HepG2 (cell line): ENCODE results near the genes CDH11, CKLF and CES4A.

DNA sequence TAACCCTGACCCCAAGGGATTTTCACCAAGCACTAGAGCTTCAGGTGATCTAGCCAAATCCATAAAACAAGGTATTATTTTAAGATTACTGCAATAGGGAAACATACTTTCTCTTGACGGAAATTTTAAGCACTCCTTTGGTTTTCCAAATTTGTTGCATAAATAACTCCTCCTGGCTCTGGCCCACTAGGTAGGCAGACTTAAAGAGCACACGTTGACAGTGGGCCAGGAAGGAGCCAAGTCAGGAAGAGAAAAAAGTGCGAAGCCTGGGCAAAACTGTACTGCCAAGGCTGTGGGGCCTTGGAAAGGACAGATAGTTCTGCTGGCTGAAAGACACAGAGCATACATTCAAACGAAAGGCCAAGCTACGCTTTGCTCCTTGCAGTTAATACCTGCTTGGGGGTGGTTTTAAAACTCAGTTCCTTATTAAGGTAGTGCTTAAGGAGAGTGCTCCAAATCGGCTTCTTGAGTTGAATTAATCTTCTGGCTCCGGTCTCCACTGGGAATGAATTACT is 1.4 kb downstream of the GOT2 start:
- RRBS, 2 experiments = no CpG with 5 or more reads among the region's 7 CpGs
CAGE:
- cytosol, long polyA minus RNA = no peak
- cytosol, long polyA plus RNA = no peak
- long polyA plus RNA = no peak
- nucleus, long polyA minus RNA = no peak
- nucleus, long polyA plus RNA = no peak

DNA sequence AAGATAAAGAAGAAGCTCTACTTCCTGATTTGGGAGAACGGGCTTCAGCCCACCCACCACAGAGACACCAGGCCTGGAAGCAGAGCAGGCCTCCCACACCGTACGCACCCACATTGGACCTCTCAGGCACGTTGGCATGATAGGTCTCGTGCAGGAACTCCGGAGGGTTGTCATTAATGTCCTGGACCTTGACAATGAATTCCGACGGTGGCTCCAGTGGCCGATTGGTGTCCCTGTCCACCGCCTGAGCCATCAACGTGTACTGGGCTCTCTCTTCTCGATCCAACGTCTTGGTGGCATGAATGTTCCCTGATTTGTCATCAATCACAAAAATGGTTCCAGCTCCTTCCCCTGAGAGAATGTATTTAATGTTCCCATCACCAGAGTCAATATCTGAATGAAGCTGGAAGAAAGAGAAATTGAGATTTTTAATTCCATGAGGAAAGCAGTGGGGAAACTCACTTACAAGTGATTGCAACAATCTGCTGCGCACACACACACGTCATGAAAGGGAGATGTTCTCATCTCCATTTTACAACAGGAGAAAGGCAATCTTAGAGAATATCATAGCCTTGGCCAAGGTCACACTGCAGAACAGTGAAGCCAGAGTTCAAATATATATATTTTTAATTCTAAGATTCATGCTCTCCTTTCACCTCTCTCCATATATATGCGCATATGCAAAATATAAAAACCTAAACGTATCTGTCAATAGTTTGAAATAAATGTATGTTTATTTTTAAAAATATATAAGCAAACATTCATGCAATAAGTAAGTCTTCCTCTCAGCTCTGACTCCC is 123.2 kb downstream of the CDH11 start:
- RRBS, 2 experiments = no CpG with 5 or more reads among the region's 17 CpGs
CAGE:
- cytosol, long polyA minus RNA = no peak
- cytosol, long polyA plus RNA = no peak
- long polyA plus RNA = no peak
- nucleus, long polyA minus RNA = no peak
- nucleus, long polyA plus RNA = no peak

GRCh38 chr16:65068906-65069349 is 52.9 kb downstream of the CDH11 start:
- RRBS, 2 experiments = no CpG with 5 or more reads among the region's 5 CpGs
CAGE:
- cytosol, long polyA minus RNA = no peak
- cytosol, long polyA plus RNA = no peak
- long polyA plus RNA = no peak
- nucleus, long polyA minus RNA = no peak
- nucleus, long polyA plus RNA = no peak

DNA sequence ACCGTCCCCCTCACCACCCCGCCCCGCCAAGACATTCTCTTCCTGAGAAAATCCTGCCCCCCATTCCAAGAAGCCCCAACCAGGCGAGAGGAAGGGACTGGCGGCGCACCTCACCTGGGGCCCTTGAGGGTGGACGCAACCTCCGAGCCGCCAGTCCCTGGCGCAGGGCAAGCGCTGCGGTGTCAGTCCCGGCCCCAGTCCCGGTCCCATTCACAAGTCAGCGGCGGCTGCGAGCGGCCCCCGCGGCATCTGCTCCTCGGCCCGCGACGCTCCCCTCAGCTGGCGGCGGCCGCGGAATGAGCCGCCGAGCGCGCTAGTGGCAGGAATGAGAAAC is at the start of gene CDH11:
Gene CDH11 (minus strand): TSS at position 298 of the 334 bp plus-strand sequence.
- RRBS, 2 experiments = no CpG with 5 or more reads among the region's 32 CpGs
CAGE:
- cytosol, long polyA minus RNA = no peak
- cytosol, long polyA plus RNA = no peak
- long polyA plus RNA = no peak
- nucleus, long polyA minus RNA = no peak
- nucleus, long polyA plus RNA = no peak

DNA sequence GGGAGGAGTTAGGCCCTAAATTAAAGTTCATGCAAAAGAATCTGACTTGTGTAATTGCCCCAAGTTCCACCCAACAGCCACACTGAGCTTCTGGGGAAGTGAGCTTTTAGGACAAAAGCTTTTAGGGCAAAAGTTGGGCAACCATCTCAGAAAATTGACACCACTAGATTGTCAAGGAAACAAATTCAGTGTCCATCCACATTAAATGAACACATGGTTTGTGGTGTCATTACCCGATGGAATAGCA is 613.0 kb upstream of the CDH11 start:
- RRBS, 2 experiments = no CpG with 5 or more reads among the region's 1 CpG
CAGE:
- cytosol, long polyA minus RNA = no peak
- cytosol, long polyA plus RNA = no peak
- long polyA plus RNA = no peak
- nucleus, long polyA minus RNA = no peak
- nucleus, long polyA plus RNA = no peak

GRCh38 chr16:66358865-66359617 is 7.5 kb upstream of the CDH5 start:
- RRBS, 2 experiments = no CpG with 5 or more reads among the region's 13 CpGs
CAGE:
- cytosol, long polyA minus RNA = no peak
- cytosol, long polyA plus RNA = no peak
- long polyA plus RNA = no peak
- nucleus, long polyA minus RNA = no peak
- nucleus, long polyA plus RNA = no peak

GRCh38 chr16:66360553-66361561 is 5.6 kb upstream of the CDH5 start:
- RRBS, 2 experiments = no CpG with 5 or more reads among the region's 16 CpGs
CAGE:
- cytosol, long polyA minus RNA = no peak
- cytosol, long polyA plus RNA = no peak
- long polyA plus RNA = no peak
- nucleus, long polyA minus RNA = no peak
- nucleus, long polyA plus RNA = no peak

DNA sequence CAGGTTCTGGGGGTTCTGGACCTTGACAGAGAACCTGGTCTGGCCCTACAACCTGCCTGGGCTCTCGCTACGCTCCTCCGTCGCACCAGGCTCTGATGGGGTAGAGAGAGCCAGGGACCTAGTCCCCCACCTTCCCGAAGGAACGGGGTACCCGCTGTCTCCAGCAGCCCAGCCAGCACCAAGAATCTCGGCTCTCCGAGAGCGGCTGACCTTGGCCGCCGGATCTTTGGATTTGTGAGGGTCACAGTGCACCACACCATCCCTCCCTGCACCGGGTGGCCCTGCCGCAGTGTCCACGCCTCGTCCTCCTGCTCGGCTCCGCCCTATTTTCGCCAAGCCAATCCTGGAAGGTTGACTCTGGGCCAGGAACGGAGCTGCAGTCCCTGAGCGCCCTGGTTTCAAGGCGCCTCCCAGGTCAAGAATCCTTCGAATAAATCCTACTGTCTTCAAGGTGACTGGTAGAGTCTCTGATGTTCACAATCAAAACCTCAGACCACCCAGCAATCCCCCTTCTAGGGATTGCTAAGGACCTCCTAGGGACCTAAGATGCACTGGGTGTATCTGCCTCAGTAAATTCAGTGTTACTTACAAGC is 20.3 kb upstream of the BEAN1 start:
- RRBS, 2 experiments = 7% methylated on average over 1 of the region's 23 CpGs; no CpG with 5 or more reads in 1 of the 2 experiments
CAGE:
- cytosol, long polyA minus RNA = no peak
- cytosol, long polyA plus RNA = no peak
- long polyA plus RNA = no peak
- nucleus, long polyA minus RNA = no peak
- nucleus, long polyA plus RNA = no peak

- RRBS, 2 experiments = no CpG with 5 or more reads among the region's 64 CpGs
CAGE:
- cytosol, long polyA minus RNA = start-site peak on the plus strand at chr16:66552569-66552650, 720 reads
- cytosol, long polyA plus RNA = start-site peak on the plus strand at chr16:66552569-66552664, 3,103 and 4,210 reads in 2 replicates
- long polyA plus RNA = start-site peak on the plus strand at chr16:66552569-66552656, 2,042 and 2,654 reads in 2 replicates
- nucleus, long polyA minus RNA = no peak
- nucleus, long polyA plus RNA = start-site peak on the plus strand at chr16:66552569-66552650, 1,307 and 2,216 reads in 2 replicates
Measured at GRCh38 chr16:66552226-66553169, at the start of gene CKLF. TSS of gene CKLF (plus strand) at chr16:66552576.

DNA sequence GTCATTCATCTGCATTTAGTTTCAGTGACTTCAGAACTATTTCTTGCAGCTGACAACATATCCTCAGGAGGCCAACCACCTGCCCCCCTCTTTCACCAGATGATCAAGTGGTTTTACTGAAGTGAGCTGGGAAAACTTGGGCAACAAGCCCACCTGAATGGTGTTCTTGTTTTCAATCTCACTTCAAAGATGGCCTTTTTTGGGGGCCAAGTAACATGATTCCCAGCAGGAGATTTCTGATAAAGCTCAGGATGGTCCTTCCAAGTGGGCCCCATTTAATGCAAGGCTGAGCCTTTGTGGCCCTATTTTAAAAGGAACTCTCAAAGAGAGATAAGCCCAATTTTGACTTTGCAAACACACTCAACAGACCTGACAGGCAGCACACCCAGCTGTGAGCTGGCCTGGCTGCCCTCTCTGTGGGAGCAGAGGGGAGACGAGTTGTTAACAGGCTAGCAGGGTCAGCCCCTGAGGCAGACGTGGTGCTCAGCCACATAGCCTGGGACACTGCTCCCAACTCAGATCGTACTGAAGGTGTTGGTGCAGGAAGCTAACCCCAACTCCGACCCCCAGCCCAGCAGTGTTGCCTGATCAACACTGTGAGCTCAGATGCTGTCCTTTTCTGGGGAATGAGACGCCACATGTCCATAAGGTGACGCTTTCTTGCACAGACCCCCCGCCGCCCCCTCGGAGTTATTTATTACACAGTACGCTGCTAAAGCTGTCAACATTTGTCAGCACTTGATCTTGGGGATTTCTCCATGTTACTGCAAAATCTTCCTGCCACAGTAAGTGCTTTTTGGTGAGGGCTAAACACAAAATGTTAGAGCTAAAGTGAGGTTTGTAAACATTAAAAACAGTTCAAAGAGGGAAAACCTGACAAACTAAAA is 15.6 kb downstream of the CMTM3 start:
- RRBS, 2 experiments = no CpG with 5 or more reads among the region's 10 CpGs
CAGE:
- cytosol, long polyA minus RNA = start-site peak on the minus strand centred at position 492 of the sequence, 819 bp wide, 98 reads
- cytosol, long polyA plus RNA = no peak
- long polyA plus RNA = no peak
- nucleus, long polyA minus RNA = no peak
- nucleus, long polyA plus RNA = no peak

DNA sequence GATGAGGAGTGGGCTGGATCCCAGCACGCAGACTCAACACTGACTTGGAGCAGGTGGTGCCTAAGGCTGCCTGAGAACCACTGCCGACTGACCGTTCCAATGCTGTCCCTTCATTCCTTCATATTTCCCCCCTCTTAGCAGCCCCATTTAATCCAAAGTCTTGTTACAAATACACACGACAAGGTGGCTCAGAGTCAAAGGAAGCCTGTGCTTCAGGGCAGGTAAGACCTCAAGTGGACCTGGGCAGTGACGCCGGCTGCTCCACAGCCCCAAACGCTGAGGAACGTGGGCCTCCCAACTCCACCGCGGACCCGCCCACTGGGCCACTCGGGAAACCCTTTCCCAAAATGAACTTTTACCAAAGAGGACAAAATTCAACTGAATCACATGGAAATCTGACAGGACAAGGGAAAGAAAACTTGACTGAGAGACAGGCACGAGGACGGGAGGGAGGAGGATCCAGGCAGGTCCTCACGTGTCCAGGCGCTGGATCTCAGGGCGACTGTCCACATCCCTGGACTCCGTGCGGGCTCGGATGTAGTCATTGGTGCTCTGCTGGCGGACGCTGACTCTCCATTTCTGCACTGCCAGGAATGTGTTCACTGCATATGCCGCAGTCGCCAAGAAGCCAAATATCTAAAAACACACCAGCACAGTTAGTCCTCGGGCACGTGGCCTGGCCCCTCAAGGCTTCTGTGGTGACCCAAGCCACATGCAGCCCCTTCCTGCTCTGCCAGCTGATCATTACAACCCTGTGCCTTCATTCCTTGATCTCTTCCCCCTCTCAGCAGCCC is 17.3 kb downstream of the CMTM3 start:
- RRBS, 2 experiments = no CpG with 5 or more reads among the region's 26 CpGs
CAGE:
- cytosol, long polyA minus RNA = no peak
- cytosol, long polyA plus RNA = no peak
- long polyA plus RNA = no peak
- nucleus, long polyA minus RNA = no peak
- nucleus, long polyA plus RNA = no peak

DNA sequence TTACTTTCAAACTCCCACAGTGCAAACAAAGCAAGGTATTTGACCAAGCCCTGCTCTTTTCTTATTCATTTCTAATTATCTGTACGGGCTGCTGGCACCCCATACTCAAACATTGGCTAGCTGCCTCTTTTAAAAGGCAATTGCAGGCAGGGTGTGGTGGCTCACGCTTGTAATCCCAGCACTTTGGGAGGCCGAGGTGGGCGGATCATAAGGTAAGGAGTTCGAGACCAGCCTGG is 2.3 kb downstream of the CMTM4 start:
- RRBS, 2 experiments = no CpG with 5 or more reads among the region's 5 CpGs
CAGE:
- cytosol, long polyA minus RNA = no peak
- cytosol, long polyA plus RNA = no peak
- long polyA plus RNA = no peak
- nucleus, long polyA minus RNA = no peak
- nucleus, long polyA plus RNA = no peak

DNA sequence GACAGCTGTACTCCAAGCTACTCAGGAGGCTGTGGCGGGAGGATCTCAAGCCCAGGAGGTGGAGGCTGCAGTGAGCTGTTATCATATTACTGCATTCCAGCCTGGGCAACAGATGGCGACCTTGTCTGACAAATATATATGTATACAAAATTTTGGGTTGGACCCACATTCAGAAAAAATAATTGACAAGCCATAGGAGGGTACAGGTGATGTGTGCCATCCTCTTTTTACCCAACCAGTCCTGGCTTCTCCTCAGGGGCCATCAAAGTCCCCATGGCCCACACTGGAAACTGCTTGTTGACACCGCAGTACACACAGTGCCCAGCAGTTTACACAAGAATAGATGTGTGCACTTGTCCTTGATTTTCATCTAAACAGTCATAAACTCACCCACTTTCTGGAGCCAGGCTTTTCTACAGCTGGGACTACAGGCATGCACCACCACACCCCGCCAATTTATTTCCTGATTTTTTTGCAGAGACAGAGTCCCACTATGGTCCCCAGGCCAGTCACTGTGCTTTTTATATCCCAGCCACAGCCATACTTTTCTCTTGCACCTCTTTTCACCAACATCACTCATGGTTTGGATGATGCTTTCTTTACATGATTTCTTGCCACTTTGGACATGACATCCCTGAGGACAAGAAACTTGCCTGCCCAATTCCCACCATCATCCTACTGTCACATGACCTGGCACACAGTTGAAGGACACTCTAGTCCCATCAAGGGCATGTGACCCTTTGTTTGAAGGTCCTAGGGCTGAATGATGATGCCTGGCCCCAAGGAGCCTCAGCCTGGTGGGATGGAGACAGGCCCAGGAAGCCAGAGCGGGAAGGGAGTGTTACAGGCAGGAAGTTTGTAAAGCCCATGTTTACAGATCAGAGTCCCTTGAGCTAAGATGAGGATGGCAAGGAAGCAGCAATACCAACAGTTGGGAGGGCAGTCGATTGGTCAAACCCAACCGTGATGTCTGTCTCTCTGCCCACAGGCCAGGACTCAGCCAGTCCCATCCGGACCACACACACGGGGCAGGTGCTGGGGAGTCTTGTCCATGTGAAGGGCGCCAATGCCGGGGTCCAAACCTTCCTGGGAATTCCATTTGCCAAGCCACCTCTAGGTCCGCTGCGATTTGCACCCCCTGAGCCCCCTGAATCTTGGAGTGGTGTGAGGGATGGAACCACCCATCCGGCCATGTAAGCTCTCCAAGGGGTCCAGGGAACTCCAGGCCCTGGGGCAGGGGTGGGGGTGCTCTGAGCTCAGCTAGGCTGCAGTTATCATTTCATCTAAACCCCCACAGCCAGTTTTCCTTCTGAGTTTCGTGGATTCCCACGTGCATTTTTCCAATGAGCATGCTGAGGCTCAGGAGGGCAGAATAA is 2.2 kb downstream of the CES2 start:
- RRBS, 2 experiments = 95% methylated on average over 4 to 5 of the region's 16 CpGs
CAGE:
- cytosol, long polyA minus RNA = no peak
- cytosol, long polyA plus RNA = no peak
- long polyA plus RNA = no peak
- nucleus, long polyA minus RNA = no peak
- nucleus, long polyA plus RNA = no peak

DNA sequence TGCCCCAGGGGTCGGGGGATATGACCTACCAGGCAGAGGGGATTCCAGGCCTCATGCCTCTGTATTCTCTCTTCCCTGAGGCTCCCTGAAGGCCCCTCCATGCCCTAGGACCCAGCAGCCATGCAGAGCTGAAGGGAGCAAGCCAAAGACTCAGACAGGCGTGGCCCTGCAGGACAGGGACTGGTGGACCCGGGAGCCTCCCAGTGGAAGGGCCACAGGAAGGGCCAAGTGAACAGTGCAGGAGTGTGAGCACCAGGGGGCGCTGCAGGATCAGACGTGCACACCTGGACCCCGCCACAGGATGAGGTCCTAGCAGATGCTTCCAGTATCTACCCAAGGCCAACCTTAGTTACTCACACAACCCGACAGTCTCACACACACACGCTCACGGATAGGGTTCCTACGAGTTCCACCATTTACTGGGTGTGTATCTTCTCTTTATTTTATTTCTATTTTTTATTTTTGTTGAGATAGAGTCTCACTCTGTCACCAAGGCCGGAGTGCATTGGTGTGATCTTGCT is 10.7 kb upstream of the CES4A start:
- RRBS, 2 experiments = no CpG with 5 or more reads among the region's 11 CpGs
CAGE:
- cytosol, long polyA minus RNA = no peak
- cytosol, long polyA plus RNA = no peak
- long polyA plus RNA = no peak
- nucleus, long polyA minus RNA = no peak
- nucleus, long polyA plus RNA = no peak

DNA sequence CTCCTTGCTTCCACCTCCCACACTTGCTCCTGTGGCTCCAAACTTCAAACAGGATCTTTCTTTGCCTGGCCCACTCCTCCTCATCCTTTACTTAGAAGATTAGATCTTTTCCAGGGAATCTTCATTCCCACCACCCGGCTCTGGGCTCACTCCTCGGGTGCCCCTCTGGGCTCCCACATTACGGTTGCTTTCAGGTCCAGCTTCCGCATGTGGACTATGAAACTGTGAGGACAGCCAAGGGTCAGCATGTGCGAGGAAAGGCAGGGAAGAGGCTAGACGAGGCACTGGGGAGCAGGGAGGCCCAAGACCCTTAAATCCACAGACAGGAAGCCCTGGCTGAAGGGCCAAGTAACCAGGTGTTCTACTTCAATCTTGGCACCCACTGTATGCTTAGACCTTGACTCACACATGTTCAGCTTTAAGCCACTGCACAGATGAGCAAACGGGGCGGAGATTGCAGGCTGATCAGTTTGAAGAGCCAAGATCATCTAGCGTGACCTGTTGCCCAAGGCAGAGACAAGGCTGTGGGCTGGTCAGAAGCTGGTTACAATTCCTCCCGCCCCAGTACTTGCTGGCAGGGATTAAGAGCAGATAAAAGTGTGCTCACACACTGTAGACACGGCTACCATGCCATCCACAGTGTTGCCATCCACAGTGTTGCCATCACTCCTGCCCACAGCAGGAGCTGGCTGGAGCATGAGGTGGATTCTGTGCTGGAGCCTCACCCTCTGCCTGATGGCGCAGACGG is at the start of gene CES4A:
Gene CES4A (plus strand): TSS at position 513 of the 748 bp plus-strand sequence.
- RRBS, 2 experiments = no CpG with 5 or more reads among the region's 13 CpGs
CAGE:
- cytosol, long polyA minus RNA = no peak
- cytosol, long polyA plus RNA = no peak
- long polyA plus RNA = no peak
- nucleus, long polyA minus RNA = no peak
- nucleus, long polyA plus RNA = no peak

GRCh38 chr16:67017897-67018390 is 11.0 kb upstream of the CBFB start:
- RRBS, 2 experiments = no CpG with 5 or more reads among the region's 5 CpGs
CAGE:
- cytosol, long polyA minus RNA = no peak
- cytosol, long polyA plus RNA = no peak
- long polyA plus RNA = no peak
- nucleus, long polyA minus RNA = no peak
- nucleus, long polyA plus RNA = no peak

DNA sequence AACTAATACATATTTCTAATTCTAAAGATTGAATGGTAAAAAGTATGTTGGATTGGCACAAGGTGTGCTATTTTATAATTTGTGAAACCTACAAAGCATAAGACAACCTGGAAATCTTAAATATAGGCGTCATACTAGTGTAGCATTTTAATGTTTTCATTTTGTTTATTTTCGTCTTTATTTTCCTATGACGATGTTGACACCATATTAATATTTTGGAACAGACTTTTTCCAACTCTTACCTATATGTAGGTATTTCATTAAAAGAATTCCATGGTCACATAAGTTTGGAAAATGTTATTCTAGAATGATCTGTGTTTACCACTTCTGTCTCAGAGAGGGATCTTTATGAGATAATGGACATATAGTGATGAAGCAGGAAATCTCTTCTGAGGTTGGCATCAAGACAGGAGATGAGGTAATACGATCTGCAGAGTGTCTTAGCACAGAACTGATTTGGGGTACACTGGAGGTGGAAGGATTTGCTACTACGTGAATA is 5.3 kb downstream of the CBFB start:
- RRBS, 2 experiments = no CpG with 5 or more reads among the region's 5 CpGs
CAGE:
- cytosol, long polyA minus RNA = no peak
- cytosol, long polyA plus RNA = no peak
- long polyA plus RNA = no peak
- nucleus, long polyA minus RNA = no peak
- nucleus, long polyA plus RNA = no peak

GRCh38 chr16:67202347-67203291 is 3.7 kb downstream of the ELMO3 start:
- RRBS, 2 experiments = 86 to 89% methylated on average over 1 of the region's 32 CpGs
CAGE:
- cytosol, long polyA minus RNA = no peak
- cytosol, long polyA plus RNA = no peak
- long polyA plus RNA = no peak
- nucleus, long polyA minus RNA = no peak
- nucleus, long polyA plus RNA = no peak

DNA sequence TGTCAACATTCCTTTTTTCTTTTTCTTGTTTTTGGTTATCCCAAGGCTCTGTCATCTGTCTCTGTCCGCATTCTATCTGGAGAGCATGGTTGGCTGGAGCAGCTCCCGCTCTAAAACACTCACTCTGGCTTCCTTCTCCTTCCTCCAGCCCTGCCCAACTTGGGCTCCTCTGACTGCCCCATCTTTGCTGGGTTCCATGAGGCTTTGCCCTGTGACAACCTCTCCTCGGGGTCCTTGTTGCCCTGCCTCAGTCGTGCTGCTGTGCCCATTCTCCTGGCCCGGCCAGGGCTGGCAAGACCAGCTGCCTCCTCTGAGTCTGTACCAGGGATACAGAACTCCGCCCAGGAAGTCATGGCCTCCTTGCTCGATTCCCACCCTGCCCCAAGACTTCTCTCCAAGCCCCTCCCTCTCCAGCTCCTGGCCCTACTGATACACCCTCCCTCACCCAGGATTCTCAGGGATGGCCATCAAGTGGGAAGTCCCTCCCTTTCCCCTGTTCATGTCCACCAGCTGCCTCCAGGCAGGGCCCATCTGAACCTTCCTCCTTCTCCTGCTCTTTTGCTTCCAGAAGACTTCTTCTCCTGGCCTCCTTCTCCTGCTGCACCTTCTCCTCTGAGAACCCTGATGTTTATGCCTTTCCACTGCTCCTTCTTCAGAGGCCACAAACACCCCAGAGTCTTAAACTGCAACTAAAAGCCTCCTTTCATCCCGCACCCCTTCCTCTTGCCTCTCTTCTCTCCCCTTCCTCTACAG is 11.2 kb upstream of the TMEM208 start:
- RRBS, 2 experiments = no CpG with 5 or more reads among the region's 8 CpGs
CAGE:
- cytosol, long polyA minus RNA = no peak
- cytosol, long polyA plus RNA = no peak
- long polyA plus RNA = no peak
- nucleus, long polyA minus RNA = no peak
- nucleus, long polyA plus RNA = no peak

GRCh38 chr16:67227223-67227972 is 468 bp downstream of the TMEM208 start:
- RRBS, 2 experiments = no CpG with 5 or more reads among the region's 26 CpGs
CAGE:
- cytosol, long polyA minus RNA = no peak
- cytosol, long polyA plus RNA = no peak
- long polyA plus RNA = no peak
- nucleus, long polyA minus RNA = no peak
- nucleus, long polyA plus RNA = no peak